Measurements from ENCODE around the genes FANCE, TEAD3, CLPSL1 and MAPK14.

DNA sequence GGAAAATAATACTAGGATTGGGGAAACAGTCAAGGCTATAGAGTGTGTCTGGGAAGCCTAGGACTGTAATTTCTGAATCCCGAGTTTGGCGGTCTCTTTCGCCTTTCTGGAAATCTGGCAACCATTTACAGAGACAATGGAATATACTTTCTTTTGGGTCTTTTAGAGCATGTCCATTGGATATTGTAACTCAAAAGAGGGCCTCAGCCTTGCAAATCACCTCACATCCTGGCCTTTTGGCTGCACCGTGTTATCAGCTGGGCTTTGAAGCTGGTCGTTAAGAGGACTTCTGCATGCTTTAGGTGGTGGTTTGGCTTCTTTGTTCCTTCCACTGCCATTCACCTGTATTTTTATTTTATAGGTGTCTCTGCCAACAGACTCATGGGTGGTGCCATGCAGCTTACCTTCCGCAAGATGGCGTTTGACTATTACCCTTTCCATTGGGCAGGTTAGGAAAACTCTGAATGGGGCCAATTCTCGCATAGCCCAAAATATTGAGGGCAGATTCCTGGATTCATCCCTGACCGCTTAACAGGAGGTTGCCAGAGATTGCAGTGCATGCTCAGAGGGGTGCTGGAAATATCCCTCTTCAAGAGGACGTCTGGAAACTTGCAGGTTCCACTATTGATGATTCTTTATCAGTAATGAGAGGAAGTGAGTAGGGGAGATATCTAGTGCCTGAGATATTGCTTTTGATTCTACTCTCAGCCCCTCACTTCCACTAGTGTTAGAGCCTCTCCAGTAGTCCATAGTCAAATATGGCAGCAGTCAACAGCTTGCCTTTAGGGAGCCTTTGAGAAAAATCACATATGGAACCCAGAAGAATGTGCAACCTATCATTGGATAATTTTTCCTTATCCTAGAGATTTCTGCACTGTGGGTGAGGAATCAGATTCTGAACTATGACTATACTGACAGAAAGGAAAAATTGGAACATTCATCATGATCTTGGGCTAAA, 32.3 kb downstream of the TAF11 start:
- RRBS = no CpG with 5 or more reads among the region's 10 CpGs
CAGE:
- cytosol, long polyA plus RNA = no peak
- long polyA plus RNA = no peak
- nucleus, long polyA plus RNA = no peak

DNA sequence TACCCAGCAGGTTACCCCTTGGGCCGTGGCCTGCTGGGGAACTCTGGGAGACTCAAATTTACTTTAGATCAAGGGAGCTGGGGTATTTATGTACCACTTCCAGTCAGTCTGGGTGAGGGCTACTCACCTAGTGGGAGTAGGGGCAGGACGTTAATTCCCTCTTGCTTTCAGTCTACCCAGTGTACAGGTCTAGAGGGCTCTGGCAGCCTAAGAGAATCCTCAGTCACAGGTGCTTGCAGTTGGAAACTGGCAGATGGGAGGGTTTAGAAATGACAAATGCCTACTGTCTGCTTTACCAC, 103.7 kb downstream of the TCP11 start:
- RRBS = no CpG with 5 or more reads among the region's 2 CpGs
CAGE:
- cytosol, long polyA plus RNA = no peak
- long polyA plus RNA = no peak
- nucleus, long polyA plus RNA = no peak

DNA sequence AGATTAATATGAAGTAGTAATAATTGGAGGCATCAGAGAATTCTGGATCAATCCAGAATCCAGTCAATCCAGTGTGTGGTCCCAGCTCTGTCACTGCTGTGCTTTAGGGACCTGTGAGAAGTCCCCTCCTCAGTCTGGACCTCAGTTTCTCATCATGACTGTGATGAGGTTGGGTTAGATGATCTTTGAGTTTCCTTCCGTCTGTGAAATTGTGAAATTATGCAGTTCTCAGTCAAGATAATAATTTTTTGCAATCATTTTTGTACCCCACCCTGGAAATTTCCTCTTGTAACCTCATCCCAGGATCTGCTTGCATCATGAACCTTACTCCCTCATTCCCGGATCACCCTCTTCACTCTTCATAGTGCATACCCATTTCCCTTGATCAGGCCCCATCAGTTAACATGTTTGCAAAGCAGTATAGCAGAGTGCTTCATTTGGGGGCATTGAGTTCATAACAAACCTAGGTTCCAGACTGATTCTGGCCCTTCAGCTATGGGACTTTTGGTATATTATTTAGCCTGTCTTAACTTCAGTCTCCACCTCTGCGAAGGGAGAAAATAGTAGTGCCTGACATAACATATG, 1.1 kb downstream of the ZNF76 start:
- RRBS = no CpG with 5 or more reads among the region's 3 CpGs
CAGE:
- cytosol, long polyA plus RNA = no peak
- long polyA plus RNA = no peak
- nucleus, long polyA plus RNA = no peak

- RRBS = no CpG with 5 or more reads among the region's 6 CpGs
CAGE:
- cytosol, long polyA plus RNA = no peak
- long polyA plus RNA = no peak
- nucleus, long polyA plus RNA = no peak
Observed at GRCh38 chr6:35299491-35300110, 2.0 kb downstream of the DEF6 start.

DNA sequence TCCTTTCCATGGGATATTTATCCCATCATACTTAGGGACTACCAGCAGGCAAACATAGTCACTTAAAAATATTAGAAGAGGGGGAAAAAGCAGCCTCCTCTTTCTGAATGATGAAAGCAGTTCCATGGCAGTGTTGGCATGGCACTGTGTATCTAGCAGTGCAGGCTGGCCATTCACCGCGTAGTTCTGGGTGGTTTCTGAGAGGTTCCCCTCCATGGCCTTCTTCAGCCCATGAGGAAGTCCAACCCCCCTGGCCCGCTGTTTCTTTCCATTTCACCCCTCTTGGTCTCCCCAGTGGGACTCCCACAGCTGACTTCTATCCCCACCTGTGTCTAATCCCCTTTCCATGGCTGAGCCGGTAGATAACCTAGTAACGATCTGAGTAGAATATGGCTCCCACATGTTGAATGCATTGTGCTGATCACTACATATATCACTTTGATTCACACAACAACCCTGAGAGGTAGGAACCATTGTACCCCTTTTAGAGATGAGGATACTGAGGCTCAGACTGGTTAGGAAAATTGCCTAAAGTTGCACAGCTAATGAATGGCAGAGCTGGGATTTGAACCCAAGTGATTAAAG, 17.1 kb downstream of the PPARD start:
- RRBS = no CpG with 5 or more reads among the region's 5 CpGs
CAGE:
- cytosol, long polyA plus RNA = no peak
- long polyA plus RNA = no peak
- nucleus, long polyA plus RNA = no peak

DNA sequence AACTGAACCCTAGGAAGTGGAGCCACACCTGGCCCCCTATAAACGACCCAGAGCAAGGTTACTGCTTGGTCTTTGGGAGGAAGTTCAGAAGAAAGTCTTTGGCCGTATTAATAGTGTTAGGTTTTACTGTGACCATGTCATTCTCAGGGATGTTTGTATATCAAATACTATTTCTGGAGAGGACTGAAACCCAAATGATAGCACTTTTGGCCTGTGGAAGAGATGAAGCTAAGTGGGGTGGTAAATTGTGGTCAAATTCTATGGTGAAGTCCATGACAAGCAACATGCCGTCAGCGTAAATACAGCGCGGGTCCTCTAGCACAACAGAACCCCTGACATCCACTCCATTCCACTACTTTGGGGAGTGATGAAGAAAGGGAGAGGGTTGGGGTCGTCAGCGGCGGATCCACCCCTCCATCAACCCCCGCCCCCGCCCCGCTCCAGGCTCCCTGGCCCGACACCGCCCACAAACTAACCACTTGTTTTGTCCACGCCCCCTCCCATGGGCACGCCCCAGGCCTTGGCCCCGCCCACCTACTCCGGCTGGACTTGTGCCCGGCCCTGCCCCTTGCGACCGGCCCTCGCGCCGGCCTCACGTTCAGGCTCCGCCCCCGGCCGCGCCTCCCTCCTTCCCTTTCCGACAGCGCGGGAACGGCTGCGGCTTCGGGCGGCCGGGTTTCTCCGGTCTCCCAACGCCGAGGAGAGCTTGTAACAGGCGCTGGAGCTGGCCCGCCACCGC, at the start of gene FANCE:
TSS of gene FANCE (plus strand) at position 628 of the 739 bp plus-strand sequence.
- RRBS = 3% methylated on average over 11 of the region's 43 CpGs
CAGE:
- cytosol, long polyA plus RNA = no peak
- long polyA plus RNA = no peak
- nucleus, long polyA plus RNA = no peak

- RRBS = no CpG with 5 or more reads among the region's 5 CpGs
CAGE:
- cytosol, long polyA plus RNA = no peak
- long polyA plus RNA = no peak
- nucleus, long polyA plus RNA = no peak
Observed at GRCh38 chr6:35484047-35484482, 12.8 kb downstream of the TEAD3 start.

GRCh38 chr6:35496535-35497119, at the start of gene TEAD3:
Gene TEAD3, minus strand, starts transcription at chr6:35497079.
- RRBS = 1% methylated on average over 35 of the region's 60 CpGs
CAGE:
- cytosol, long polyA plus RNA = start-site peak on the minus strand at chr6:35496909-35496957, 20 and 73 reads in 2 replicates
- long polyA plus RNA = start-site peak on the minus strand at chr6:35496900-35496927, 19 and 30 reads in 2 replicates
- nucleus, long polyA plus RNA = start-site peak on the minus strand at chr6:35496904-35496971, 24 and 99 reads in 2 replicates

GRCh38 chr6:35574978-35575358, 62.3 kb upstream of the TULP1 start:
- RRBS = no CpG with 5 or more reads among the region's 2 CpGs
CAGE:
- cytosol, long polyA plus RNA = no peak
- long polyA plus RNA = no peak
- nucleus, long polyA plus RNA = no peak

DNA sequence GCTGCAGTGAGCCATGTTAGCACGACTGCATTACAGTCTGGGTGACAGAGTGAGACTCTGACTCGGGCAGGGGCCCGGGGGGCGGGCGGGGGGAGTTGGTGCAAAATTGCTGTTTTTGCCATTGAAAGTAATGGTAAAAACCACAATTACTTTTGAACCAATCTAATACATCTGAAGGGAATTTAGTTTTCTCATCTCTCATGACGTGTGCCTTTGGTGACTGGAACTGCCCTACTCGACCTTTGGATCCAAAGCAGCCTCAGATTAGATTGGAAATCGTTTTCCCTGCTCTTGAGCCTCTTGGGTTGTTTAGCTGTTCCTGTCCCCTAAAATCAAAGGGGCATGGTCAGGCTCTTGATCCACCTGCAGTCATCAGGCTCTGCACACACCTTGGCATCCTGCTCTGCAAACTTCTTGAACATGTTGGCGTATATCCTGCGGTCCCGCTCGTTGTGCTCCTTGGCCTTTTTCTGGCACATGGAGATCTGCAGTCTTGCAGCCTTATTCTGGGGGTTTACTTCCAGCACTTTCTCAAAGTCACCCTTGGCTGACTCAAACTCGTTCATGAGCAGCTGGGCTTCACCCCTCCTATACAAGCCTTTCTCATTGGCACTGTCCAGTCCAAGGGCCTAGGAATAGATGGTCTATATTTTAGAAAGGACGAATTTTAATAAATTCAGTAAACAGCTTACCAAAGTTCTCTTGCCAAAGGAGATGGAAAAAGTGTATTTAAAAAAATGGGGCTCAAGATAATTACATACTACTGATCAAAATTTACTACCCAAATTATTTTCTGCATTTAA, 64.1 kb upstream of the TULP1 start:
- RRBS = no CpG with 5 or more reads among the region's 14 CpGs
CAGE:
- cytosol, long polyA plus RNA = no peak
- long polyA plus RNA = no peak
- nucleus, long polyA plus RNA = no peak

- RRBS = no CpG with 5 or more reads among the region's 13 CpGs
CAGE:
- cytosol, long polyA plus RNA = no peak
- long polyA plus RNA = no peak
- nucleus, long polyA plus RNA = no peak
Observed at GRCh38 chr6:35590178-35591038, 77.7 kb upstream of the TULP1 start.

GRCh38 chr6:35677986-35678559, 10.6 kb downstream of the FKBP5 start:
- RRBS = no CpG with 5 or more reads among the region's 4 CpGs
CAGE:
- cytosol, long polyA plus RNA = no peak
- long polyA plus RNA = no peak
- nucleus, long polyA plus RNA = no peak

- RRBS = 2% methylated on average over 8 of the region's 44 CpGs
CAGE:
- cytosol, long polyA plus RNA = no peak
- long polyA plus RNA = no peak
- nucleus, long polyA plus RNA = no peak
Observed at GRCh38 chr6:35687457-35688247, 1.1 kb downstream of the FKBP5 start.

- RRBS = no CpG with 5 or more reads among the region's 6 CpGs
CAGE:
- cytosol, long polyA plus RNA = no peak
- long polyA plus RNA = no peak
- nucleus, long polyA plus RNA = no peak
Observed at GRCh38 chr6:35731303-35731418, 5.7 kb upstream of the ARMC12 start.

- RRBS = no CpG with 5 or more reads among the region's 5 CpGs
CAGE:
- cytosol, long polyA plus RNA = no peak
- long polyA plus RNA = no peak
- nucleus, long polyA plus RNA = no peak
Observed at GRCh38 chr6:35780721-35781071, at the start of gene CLPSL1. Gene CLPSL1, plus strand, starts transcription at chr6:35781019.

DNA sequence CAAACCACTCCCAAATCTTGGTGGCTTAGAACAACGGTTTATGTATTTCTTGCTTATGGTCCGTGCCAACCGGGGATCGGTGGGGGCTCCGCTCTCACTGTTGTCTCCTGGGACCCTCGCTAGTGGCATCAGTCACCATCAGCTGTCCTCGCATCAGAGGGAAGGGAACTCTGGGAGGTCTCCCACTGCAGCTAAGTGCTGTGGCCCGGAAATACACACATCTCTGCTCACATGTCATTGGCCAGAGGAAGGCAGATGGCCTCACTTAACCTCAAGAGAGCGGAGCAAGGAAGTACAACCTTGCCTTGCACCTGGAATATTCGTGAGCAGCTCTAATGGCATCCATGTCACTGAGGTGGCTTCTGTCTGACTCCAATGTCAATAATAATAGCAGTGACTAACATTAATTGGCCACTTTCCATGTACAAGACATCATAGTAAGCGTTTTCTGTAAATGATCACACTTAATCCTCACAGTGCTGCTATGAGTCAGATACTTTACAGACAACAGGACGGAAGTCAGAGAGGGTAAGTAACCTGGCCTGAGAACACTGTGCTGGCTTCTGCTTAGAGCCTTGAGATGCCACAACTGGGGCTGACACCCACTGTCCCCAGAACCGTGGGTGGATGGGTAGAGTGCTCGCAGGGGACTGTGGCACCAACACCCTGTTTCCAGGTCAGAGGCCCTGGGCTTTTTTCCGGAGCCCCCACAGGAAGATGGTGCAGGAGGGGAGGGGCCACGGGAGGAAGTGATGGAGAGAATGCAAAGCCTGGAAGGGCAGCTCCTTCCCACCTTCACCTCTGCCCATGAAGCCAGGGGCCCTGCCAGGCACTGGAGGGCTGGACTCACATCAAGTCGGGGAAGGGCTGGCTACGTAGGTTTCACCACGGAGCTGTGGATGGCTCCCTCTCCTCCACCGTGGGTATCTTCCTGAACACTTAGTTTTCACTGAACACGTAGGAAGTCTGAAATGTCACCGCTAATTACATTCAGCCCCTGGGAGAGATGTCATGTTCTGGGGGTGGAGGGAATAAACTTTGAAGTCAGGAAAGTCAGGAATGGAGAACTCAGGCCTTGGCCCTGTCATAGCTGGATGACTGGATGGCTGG, 6.1 kb downstream of the LHFPL5 start:
- RRBS = no CpG with 5 or more reads among the region's 22 CpGs
CAGE:
- cytosol, long polyA plus RNA = no peak
- long polyA plus RNA = no peak
- nucleus, long polyA plus RNA = no peak

DNA sequence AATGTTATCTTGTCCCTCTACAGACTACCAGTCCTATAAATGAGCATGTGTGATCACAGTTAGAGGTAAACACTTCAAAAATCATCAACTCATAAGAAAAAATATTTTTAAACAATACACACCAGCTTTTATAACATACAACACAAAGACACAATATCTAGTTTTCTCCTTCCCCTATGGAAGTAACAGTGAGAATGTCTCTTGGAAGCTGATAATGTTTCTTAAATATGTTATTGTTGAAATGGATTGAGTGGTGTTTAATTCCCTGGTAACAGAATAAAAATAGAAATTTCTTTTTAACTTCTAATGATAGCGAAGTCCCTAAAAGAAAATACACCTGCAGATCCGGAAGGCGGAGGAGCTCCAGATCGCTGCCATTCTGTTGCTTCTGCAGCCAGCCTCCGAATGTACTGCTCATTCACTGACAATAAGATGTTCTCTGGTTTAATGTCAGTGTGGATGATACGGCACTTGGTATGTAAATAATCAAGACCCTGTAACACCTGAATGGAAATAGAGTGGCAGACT, 48.6 kb downstream of the SRPK1 start:
- RRBS = no CpG with 5 or more reads among the region's 6 CpGs
CAGE:
- cytosol, long polyA plus RNA = no peak
- long polyA plus RNA = no peak
- nucleus, long polyA plus RNA = no peak

DNA sequence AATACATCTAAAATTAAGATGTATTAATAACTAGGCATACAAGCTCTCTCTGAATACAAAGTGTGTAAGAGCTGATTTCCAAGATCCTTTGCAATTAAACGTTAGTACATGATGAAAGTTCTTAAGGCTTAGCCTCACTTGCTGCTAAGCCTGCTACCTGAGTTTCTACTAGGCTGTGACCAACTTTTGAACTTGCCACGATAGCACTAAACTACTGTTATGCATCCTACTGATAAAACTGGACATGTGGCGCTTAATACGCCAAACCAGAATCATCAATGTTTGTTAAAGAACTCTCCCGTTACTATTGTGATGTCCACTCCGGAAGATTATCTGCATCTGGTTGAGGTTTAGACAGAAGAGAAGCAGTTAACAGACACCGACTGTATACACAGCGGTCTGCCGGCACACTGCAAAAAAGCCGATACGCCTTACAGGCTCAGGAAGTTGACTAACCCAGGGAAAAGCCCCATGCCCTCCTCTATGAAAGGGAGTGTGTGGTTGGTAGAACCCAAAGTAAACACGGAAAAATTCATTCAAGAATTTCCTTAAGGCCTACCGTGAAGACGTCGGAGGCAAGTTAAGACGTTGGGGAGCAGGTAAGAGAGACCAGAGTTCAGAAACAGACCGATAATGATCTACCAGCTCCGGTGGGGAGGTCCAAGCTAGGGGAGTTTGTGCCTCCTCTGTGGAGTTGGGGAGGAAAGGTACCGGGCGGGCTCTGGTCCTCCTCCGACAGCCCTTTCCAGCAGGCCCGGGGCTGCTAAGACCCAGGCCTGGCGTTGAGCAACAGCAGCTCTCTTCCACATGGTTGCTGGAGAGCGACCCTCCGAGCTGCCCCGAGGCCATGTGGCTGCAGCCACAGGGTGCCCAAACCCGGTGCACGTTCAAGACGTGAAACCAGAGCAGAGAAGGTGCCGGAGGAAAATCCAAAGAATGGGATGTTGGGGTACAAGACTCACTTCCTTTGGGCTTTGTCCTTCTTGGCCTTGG, 1.1 kb downstream of the SRPK1 start:
- RRBS = 3% methylated on average over 12 of the region's 30 CpGs
CAGE:
- cytosol, long polyA plus RNA = no peak
- long polyA plus RNA = no peak
- nucleus, long polyA plus RNA = start-site peak on the plus strand centred at position 518 of the sequence, 121 bp wide, 19 and 52 reads in 2 replicates

DNA sequence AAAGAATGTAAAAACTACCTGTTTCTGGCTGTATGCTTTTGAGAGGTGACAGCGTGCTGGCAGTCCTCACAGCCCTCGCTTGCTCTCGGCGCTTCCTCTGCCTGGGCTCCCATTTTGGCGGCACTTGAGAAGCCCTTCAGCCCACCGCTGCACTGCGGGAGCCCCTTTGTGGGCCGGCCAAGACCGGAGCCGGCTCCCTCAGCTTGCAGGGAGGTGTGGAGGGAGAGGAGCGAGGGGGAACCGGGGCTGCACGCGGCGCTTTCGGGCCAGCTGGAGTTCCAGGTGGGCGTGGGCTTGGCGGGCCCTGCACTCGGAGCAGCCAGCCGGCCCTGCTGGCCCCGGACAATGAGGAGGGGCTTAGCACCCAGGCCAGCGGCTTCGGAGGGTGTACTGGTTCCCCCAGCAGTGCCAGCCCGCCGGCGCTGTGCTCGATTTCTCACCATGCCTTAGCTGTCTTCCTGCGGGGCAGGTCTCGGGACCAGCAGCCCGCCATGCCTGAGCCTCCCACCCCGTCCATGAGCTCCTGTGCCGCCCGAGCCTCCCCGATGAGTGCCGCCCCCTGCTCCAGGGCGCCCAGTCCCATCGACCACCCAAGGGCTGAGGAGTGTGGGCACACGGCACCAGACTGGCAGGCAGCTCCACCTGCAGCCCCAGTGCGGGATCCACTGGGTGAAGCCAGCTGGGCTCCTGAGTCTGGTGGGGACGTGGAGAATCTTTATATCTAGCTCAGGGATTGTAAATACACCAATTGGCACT, 10.3 kb upstream of the SRPK1 start:
- RRBS = 84% methylated on average over 2 of the region's 40 CpGs
CAGE:
- cytosol, long polyA plus RNA = no peak
- long polyA plus RNA = no peak
- nucleus, long polyA plus RNA = no peak

DNA sequence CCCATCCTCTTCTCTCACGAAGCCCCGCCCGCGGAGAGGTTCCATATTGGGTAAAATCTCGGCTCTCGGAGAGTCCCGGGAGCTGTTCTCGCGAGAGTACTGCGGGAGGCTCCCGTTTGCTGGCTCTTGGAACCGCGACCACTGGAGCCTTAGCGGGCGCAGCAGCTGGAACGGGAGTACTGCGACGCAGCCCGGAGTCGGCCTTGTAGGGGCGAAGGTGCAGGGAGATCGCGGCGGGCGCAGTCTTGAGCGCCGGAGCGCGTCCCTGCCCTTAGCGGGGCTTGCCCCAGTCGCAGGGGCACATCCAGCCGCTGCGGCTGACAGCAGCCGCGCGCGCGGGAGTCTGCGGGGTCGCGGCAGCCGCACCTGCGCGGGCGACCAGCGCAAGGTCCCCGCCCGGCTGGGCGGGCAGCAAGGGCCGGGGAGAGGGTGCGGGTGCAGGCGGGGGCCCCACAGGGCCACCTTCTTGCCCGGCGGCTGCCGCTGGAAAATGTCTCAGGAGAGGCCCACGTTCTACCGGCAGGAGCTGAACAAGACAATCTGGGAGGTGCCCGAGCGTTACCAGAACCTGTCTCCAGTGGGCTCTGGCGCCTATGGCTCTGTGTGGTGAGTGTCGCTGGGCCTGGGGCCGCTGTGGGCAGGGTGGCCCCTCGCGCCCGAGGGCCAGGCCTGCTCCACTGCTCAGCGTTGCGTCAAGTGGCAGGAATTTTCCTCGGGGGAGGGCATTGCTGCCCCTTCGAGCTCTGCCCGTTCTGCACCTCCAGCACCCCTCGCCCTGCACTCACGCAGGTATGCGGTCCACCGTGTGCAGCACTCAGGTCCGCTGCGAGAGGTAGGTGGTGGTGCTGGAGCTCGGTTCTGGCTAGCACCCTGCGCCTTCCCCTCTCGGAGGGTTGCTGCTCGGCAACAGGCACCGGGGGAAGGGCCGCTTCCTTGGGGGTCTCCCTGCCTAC, at the start of gene MAPK14:
TSS of gene MAPK14 (plus strand) at position 141 of the 953 bp plus-strand sequence.
- RRBS = under 1% methylated on average over 20 of the region's 82 CpGs
CAGE:
- cytosol, long polyA plus RNA = start-site peak on the plus strand centred at position 112 of the sequence, 85 bp wide, 708 and 483 reads in 2 replicates
- long polyA plus RNA = start-site peak on the plus strand centred at position 124 of the sequence, 107 bp wide, 678 and 387 reads in 2 replicates
- nucleus, long polyA plus RNA = start-site peak on the plus strand centred at position 113 of the sequence, 86 bp wide, 677 and 890 reads in 2 replicates

Measured in IMR-90 (cell line).